Fibroblast of villous mesenchyme (primary cell): ENCODE data around the gene TUBA8.

DNA sequence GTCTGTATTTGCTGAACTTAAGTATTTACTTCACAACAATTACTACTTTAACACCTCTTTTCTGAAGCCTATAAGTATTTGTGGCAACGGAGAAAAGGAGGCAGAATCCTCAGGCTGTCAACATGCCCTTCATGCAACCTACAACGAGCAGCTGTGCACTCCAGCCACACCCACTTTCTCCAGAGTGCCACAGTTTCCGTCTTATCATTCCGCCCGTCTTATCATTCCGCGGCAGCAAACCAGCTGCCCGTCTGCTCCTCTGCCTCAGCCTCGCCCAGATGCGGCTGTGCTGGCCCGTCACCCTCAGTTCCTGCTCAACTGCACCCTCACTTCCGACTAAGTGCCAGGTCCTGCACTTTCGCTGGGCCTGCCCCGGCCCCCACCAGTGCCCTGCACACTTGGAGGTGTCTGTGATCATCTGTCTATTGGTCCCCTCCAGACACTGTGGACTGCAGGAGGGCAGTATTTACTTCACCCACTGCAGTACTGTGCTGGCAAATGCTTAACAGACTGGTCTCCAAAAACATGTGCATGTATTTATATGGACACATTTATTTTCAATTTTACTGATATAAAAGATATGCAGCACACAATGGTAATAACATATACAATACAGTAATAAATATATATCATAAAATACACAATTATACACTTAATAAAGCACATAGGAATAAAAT lies 43.7 kb downstream of the MICAL3 start:
- CAGE, long polyA plus RNA: no peak

- CAGE, long polyA plus RNA: no peak
These were observed 23.1 kb downstream of the MICAL3 start for GRCh38 chr22:18000959-18002026.

DNA sequence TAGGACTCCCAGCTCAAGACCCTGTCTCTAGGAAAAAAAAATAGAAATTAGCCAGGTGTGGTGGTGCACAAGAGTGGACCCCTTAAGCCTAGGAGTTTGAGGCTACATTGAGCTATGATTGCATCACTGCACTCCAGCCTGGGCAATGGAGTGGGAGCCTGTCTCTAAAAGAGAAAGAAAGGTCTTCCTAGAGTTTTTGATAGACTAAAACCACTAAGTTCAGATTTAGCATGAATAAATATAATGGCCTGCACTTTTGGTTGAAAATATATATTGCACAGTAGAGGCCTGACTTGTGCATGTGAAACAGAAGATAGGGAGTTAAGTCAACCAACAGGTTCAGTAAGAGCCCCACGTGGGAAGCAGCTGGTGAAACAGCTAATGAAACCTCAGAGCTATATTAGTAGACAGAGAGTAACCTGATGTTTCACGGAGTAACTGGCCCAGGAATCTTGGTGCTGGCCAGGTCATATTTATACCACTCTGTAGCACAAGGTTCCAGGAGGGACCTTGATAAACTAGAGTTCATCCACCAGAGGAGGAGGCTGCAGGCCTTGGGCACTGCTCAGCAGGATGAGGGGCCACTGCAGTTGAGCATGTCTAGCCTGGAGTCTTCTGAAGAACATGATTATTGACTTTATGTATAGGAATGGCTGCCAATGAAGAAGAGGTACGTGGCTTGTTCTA lies 4.7 kb upstream of the MICAL3 start:
- CAGE, long polyA plus RNA: no peak

DNA sequence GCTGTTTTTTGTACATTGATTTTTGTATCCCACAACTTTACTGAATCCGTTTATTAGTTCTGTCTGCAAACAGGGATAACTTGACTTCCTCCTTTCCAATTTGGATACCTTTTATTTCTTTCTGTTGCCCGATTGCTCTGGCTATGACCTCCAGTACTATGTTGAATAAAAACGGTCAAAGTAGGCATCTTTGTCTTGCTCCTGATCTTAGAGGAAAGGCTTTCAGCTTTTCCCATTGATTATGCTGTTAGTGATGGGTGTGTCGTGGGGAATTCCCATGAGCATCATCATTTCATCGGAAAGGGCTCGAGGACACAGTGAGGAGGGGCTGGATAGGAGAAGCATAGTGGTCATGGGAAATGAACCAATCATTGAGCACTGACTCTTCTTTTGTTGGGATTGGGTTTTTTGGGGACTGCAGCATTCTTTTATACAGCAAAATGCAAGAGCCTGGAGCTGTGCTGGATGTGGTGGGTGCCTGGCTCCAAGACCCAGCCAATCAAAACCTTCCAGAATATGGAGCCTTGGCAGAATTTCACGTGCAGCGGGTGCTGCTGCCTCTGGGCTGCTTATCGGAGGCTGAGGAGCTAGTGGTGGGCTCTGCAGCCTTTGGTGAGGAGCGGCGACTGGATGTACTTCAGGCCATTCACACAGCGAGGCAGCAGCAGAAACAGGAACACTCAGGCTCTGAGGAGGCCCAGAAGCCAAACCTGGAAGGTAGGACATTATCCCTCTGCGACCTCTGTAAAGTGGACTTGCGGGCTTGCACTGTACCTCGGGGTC lies 5.4 kb downstream of the PEX26 start:
- CAGE, long polyA plus RNA: no peak

DNA sequence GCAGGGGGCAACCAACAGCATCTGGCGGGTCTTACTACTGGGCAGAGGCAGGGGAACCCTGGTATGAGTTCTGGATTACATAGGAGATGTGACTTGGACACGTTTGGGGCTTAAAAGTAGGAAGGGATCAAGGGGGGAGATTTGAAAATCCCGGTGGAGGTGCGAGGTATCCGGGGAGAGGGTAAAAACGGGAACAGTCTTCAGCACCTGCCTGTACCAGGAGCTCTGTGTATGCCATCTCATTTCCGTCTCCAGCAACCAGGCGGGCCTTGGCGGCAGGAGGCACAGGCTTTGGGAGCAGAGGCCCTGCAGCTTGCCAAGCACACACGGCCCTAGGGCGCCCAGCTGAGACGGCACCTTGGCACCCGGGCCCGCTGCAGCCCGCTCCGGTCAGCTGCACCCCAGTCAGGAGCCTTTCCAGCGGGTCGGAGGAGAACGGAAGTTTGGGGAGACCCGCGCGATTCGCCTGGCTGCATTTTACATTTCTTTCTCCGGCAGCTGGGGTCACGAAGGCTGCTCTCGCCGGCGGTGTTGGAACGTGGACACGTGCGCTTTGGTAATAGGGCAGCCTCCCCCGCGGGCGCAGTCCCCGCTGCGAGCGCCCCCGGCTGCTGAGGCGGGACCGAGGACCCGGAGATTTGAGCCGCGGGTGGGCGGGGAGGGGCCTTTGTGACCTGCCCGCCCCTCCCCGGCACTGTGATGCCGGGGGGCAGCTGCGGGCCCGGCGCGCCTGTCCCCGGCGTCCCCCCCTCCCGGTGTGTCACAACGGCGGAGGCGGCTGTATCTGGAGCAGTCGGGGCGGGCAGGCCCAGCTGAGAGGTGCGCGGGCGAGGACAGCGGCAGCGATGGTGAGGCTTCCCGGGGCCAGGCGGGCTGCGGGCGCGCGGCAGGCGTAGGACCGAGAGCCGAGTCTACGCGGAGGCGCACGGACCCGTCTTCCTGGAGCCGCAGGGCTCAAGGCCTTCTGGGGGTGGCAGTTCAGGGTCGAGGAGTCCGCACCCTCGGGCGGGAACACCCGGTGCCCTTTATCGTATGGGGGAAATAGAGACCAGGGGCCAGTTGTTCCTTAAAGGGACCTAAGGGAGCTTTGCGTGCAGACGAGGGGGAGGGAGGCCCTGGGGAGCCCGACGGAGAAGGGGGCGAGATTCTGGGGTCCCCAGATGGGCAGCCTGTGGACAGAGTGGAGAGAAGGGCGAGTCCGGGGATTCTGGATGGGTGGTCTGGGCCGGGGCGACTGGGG lies at the start of gene TUBA8:
TUBA8 (plus strand) TSS at position 789 of the 1,240 bp plus-strand sequence.
- CAGE, long polyA plus RNA: no peak

DNA sequence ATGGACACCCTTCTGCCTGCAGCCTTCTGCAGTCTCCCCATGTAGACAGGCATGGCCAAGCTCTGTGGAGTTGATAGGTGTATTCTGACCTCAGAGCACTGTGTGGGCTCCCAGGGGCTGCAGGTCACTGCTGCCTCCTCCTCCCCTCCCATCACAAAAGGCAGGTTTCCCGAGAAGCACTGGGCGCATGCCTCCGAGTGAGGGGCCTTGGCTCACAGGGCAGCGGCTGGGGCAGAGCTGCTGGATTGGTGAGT lies 2.9 kb downstream of the TUBA8 start:
- CAGE, long polyA plus RNA: no peak

DNA sequence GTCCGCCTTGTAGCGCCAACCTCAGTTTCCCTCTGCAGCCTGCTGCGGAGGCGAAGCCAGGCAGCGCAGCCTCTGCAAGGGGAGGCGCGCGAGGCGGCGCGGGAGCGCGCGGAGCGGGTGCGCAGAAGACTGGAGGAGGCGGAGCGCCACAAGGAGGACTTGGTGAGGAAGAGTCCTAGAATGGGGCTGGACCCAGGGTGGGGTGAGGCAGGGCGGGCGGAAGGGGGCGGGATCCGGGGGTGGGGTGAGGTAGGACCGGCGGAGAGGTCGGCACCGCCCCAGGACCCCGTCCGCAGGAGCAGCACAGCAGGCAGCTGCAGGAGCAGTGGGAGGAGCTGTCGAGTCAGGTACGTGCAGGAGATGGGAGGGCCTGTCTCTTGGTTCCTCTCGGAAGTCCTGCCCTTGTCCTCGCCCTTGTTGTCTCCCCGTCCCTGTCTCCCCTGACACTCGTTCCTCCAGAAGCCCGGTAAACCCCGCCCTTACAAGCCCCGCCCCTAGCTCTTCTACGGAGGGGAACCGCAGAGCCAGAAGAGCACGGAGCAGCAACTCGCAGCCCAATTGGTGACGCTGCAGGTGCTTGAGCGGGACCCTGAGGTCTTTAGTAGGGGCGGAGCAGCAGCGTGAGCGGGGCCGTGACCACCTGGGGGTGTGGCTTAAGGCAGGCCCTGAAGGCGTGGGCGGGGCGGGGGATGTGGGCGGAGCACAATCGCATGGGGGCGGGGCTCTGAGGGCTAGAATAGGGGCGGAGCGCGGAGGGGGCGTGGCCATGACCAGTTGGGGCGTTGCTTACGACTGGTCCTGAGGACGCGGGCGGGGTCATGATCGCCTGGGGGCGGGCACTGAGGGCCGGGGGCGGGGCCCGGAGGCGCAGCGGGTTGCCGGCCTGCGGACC lies 1.2 kb downstream of the TMEM191B start:
- CAGE, long polyA plus RNA: no peak

- CAGE, long polyA plus RNA: no peak
These were observed 59.4 kb downstream of the DGCR2 start for GRCh38 chr22:19062604-19063449.

DNA sequence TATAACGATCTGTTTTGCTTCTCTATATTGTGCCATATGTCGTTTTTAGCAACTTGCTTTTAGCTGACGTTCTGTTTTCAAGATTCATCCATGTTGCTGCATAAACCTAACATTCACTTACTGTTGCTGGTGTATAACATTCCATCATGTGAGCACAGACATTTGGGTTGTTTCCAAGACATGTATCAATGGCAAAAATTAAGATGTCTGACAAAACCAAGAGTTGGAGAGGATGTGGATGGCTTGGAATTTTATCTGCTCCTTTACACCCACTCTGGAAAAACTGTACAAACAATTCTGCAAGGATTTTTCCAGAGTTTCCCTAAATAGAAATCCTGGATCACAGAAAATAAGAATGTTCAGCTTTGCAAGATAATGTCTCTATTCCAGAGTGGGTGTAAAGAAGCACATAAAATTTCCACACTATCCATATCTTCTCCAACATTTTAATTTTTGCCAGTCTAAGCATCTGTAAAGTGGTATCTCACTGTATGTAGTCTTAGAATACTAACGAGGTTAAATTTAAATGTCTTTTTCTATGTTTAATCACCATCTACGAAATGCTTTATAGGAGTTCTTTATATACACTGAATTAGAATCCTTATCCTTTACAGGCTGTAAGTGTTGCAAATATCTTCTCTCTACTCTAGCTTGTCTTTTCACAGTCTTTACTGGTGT lies 40.7 kb downstream of the DGCR2 start:
- CAGE, long polyA plus RNA: no peak

GRCh38 chr22:19174178-19175262 lies 4.0 kb downstream of the SLC25A1 start:
- CAGE, long polyA plus RNA: no peak

DNA sequence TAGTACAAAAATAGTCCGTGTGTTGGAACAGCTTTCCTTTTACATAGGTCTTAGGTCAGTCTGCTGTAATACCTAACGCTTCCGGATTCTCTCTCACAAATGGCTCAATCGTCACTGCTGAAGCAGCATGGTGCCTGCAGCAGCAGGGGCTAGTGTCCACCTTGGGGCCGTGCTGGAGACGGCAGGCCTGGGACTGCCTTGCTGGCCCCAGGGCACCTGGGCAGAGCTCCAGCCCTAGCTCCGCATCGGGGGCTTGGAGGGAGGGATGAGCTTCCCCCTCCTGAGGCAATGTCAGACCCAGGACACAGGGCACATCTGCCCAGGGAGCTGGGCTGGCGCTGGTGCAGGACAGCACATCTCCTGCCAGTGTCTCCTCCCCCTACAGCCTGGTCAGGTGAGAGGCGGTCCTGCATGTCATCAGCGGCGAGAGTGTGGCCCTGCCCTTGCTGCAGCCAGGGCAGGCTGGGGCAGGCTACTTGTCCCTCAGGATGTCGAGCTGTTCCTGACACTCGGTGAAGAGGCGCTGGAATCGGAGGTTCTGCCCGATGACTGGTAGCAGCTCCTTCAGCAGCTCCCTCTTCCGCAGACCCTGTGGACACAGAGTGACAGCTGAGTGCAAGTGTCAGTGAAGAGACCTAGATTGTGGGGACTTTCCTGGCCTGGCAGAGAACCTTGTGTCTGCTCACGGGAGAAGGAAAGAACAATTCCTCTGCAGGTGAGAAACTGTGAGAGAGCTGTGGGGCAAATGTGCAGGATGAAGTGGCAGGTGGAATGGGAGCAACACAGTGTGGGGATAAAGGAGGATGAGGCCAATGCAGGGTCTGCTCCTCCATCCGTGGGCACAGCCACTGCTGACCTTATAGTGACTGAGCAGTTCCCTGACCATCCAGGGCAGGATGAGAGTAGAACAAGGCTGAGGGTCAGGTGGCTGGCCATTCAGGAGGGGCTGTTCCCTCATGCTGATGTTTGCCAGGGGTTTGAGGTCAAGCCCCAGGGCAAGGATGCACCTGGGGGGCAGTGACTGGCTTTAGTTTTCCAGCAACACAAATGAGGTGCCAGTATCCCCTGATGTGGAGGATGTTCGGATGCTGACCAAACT lies 39.8 kb upstream of the CLTCL1 start:
- CAGE, long polyA plus RNA: no peak

DNA sequence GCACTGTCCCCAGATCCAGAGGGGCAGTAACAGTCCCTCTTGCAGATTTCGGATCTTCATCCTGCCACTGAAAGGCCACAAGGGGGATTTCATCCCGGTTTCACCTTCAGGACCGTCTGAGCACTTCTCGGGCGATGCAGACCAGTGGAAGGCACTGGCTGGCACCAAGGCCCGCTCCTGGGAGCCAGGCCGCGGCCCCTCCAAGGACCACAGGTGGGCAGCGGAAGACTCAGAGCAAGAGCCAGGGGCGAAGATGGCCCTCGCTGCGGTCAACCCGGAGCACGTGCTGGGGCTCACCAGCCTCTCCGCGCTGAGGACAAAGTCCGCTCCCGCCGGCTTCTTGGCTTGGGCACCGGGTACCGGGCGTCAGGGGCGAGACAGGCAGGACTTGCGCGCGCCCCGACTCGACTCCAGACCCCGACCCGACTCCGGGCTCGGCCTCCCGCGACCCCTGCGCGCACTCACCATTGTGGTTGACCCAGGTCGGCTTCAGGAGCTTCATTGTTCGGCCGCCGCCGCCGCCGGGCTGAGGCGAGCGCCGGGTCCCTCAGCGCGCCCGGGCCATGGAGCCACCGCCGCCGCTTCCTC lies 464 bp downstream of the HIRA start:
- CAGE, long polyA plus RNA: no peak

GRCh38 chr22:19440753-19441496 lies 6.6 kb downstream of the C22orf39 start:
- CAGE, long polyA plus RNA: no peak

DNA sequence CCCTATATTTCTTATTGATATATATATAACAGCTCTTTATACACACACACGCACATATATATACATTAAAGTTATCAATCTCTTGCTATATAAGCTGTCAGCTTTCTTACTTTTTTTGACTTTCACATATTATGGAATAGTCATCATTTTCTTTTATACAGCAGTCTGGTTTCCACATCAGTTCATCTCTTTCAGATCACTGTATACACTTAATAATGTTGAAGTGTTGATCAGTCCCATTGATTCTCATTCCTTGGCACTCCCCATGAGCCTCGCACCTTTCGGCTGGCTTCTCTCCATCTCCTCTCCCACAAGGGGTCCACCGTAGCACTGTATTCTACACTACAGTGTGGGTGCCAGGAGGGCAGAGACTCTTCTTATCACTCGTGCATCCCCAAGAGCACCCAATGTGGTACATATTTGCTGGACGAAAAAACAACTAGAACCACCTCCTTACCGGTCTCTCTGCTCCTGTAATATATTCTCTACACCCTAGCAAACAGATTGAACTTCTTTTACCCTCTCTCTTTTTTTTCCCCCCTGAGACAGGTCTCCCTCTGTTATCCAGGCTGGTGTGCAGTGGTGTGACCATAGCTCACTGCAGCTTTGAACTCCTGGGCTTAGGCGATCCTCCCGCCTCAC lies 1.2 kb downstream of the C22orf39 start:
- CAGE, long polyA plus RNA: no peak

DNA sequence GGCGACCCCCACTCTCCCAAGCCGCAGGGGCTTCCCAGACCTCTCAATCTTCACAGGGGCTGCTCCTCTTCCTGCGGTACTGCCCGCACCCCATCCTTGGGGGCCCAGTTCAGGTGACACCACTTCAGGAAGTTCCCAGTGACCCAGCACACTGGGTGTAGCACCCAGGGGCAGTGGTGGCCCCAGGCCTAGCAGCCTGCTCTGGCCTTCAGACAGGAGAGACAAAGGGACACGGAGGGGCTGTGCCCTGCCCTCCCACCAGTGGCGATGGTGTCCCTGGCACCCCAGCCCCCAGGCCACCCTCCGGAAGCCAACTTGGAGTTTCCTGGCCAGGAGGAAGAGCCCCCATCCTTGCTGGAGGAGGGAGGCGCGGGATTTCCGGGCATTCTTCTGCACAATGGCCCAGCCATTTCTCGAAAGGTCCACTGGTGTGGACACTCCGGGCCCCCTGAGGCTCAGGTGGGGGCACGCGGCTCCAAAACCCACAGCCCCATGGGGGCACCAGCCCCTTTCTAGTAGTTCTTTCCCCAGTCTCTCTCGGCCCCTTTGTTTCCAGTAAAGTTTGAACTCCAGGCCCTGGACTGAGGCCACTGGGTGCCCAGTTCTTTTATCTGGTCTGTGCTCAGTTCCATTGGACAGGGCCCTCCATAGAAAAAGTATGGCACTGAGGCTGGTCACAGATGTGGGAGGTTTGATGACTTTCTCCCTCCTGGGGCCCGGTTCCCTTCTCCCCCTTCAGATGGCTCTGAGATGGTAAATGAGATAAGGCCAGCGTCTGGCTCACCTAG lies 1.1 kb upstream of the CLDN5 start:
- CAGE, long polyA plus RNA: no peak

GRCh38 chr22:19566600-19567039 lies 42.4 kb upstream of the CLDN5 start:
- CAGE, long polyA plus RNA: no peak

GRCh38 chr22:19572196-19572482 lies 47.9 kb upstream of the CLDN5 start:
- CAGE, long polyA plus RNA: no peak

GRCh38 chr22:19641243-19641965 lies 72.9 kb upstream of the SEPTIN5 start:
- CAGE, long polyA plus RNA: no peak

DNA sequence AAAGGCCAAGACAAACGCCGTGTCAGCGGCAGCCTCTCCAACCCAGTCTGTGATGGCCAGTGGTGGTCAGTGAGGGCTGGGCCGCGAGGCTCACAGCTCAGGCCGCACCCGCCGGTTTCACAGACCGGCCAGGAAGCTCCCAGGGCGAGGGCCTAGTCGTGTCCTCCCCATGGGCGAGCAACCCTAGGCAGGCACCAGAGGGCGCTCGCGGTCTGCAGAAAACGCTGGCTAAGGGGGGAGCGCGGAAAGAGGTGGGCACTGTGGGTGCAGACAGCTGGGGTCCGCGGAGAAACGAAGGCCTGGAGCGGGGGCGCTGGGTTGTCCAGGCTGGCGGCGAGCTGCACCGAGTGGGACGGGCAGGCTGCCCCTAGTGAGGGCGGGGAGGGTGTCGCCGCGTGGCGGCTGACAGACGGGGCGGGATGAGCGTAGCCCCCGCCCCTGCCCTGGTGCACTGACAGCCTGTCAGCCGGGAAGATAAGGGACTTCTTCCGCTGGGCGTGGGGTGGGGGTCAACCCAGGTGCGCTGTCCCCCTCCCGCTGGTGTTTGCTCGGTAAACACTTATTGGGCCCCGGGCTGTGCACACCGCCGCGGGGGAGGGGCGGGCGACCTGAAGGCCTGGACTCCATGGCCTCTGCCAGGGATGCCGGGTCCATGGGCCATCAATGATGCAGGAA lies 7.4 kb downstream of the GP1BB start:
- CAGE, long polyA plus RNA: no peak

GRCh38 chr22:19766833-19767581 lies 6.4 kb downstream of the TBX1 start:
- CAGE, long polyA plus RNA: no peak